Glomerular endothelial cell (primary cell): ENCODE data around the genes PATL2, SLC28A2 and SLC27A2.

GRCh38 chr15:44666787-44667413 lies 3.4 kb upstream of the SPG11 start:
- RAMPAGE, long total RNA, result no peak

DNA sequence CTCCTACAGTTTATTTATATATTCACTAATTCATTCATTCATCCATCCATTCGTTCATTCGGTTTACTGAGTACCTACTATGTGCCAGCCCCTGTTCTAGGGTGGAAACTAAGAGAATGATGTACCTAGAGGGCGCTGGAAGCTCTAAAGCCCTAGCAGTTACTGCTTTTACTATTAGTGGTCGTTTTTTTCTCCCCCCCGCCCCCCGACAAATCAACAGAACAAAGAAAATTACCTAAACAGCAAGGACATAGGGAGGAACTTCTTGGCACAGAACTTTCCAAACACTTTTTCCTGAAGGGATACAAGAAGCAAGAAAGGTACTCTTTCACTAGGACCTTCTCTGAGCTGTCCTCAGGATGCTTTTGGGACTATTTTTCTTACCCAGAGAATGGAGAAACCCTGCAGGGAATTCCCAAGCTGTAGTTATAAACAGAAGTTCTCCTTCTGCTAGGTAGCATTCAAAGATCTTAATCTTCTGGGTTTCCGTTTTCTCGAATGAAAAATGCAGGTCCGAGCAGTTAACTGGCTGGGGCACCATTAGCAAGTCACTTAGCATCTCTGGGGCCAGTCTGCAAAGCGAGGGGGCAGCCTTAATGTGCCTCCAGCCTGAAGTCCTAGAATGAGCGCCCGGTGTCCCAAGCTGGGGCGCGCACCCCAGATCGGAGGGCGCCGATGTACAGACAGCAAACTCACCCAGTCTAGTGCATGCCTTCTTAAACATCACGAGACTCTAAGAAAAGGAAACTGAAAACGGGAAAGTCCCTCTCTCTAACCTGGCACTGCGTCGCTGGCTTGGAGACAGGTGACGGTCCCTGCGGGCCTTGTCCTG lies at the start of gene PATL2:
Gene PATL2 (minus strand): TSS at position 688 of the 832 bp plus-strand sequence.
- RAMPAGE, long total RNA, result no peak

- RAMPAGE, long total RNA, result no peak
Observed at GRCh38 chr15:44728565-44728960, 7.8 kb upstream of the TRIM69 start.

DNA sequence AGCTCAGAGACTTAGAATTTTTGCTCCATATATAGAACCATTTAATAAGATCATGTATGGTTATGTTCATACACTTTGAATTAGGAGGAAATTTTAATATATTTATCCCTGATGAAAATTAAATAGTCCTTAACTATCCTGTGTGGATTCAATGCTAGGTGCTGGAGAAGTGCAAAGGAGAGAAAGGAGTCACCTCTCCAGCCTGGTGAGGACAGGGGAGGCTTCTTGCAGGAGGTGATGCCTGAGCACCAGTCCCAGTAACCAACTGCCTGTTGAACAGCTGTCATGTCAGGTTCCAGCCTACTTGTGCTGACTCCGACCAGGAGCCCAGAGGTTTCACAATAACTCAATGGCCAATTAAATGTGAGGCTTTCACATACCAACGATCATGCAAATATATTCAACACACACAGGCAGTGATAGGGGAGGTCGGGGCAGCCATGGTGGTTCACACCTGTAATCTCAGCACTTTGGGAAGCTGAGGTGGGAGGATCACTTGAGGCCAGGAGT lies 7.7 kb downstream of the SORD start:
- RAMPAGE, long total RNA, result no peak

- RAMPAGE, long total RNA, result no peak
Observed at GRCh38 chr15:45131741-45132160, 2.0 kb downstream of the DUOX1 start.

GRCh38 chr15:45251873-45252308 lies at the start of gene SLC28A2:
TSS of gene SLC28A2 (plus strand) at chr15:45252234.
- RAMPAGE, long total RNA, result no peak

- RAMPAGE, long total RNA, result no peak
Observed at GRCh38 chr15:45448627-45449184, 18.3 kb downstream of the C15orf48 start.

- RAMPAGE, long total RNA, result no peak
Observed at GRCh38 chr15:45455182-45455510, 24.7 kb downstream of the C15orf48 start.

DNA sequence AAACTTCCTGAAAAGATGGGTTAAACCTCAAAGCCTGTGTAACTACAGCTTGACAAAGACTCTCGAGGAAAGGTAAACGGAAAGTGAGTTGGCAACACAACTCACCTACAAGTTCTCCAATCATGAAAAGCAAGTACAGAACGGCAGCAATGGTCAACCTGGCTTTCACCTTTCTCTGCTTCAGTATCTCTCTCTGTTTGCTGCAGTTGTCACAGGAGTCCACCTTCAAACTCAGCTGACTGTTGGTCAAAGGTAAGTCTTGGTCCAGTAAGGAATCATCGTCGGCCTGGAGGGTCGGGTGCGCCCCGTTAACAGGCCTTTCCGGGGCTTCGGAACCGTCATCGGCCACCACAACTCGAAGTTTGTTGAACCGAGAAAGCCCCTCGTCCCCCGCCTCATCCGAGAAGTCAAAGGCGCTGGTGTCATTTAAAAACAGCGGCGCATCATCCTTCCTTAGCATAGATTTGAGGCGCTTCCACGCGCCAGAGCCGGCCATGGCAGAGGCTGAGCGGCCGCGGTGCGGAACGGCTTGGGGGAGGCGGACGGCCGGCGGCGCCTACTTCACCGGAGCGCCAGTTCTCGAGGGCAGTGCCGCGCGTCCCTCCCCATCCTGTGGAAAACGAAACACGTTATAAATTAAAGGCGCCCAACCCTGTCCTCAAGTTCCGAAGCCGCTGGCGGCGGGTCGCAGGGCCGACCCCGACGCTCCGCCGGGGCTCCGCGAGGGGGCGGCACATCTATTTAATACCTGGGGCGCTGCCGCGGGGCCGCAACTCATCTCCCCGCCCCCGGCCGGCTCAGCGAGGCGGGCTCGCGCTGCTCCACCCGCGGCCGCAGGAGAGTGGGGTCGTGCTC lies 469 bp downstream of the SLC30A4 start:
- RAMPAGE, long total RNA, result no peak

DNA sequence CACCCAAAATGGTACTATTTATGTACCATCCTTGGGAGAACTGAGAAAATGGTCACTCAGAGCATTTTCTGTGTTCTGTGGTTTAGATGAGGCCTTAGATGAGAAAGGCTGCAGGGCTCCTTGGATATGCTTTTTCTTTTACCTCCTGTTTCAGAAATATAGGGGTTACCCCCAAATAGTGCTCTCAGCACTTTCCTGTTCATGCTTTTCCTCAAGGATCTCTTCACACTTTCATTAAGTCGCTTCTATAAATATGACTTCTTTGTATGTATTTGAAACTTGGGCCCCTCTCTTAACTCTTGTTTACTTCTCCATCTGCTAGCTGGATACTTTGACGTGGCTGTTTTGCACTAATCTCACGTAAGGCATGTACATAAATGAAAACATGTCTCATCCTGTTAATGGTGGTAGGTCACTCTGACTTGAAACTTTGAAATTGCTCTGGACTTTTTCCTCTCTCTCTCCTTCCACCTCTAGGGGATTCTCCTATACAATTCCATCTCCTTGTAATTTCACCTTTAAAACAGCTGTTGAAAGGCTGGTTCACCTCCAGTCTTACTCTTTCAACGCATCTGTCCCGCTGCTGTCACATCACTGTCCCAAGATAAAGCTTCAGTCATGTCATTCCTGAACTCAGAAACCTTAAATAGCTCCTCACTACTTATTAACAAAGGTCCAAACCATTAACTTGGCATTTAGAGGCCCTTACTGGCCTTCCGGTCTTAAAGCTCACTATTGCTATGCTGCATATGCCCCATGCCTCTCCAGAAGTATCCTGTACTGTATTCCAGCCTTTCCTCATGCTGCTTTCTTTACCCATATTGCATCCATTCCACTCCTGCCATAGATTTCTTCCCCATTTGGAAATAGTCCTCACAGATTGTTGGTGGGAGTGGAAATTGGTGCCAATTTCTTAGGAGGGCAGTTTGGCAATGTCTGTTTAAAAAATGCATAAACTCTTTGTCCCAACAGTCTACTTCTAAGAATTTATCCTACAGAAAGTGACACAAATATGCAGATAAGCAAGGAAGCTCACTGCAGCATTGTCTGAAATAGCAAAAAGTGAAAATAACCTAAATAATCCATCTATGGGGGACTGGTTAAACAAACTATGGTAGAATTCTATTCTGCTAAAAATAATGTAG lies 1.2 kb downstream of the BLOC1S6 start:
- RAMPAGE, long total RNA, result no peak

- RAMPAGE, long total RNA, result no peak
Observed at GRCh38 chr15:45635699-45636238, 940 bp downstream of the SQOR start.

DNA sequence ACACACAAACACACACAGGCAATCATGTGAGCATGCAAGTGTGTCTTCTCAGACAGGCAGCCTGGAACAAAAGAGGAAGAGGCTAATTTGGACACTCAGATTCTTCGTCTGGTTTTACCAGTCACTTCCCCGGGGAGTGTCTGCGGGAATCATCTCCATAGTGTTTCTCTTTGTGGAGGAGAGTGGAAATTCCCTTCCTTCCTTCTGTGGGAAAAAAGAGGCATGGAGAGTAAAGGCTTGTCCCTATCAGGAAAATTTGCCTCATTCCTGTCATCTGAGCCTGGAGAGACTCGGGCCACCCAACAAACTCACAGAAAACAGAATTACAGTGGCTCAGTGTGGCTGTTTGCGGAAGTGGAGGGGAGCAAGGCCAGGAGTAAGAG lies 212.6 kb upstream of the SEMA6D start:
- RAMPAGE, long total RNA, result no peak

- RAMPAGE, long total RNA, result no peak
Observed at GRCh38 chr15:48525962-48526544, 119.5 kb downstream of the FBN1 start.

DNA sequence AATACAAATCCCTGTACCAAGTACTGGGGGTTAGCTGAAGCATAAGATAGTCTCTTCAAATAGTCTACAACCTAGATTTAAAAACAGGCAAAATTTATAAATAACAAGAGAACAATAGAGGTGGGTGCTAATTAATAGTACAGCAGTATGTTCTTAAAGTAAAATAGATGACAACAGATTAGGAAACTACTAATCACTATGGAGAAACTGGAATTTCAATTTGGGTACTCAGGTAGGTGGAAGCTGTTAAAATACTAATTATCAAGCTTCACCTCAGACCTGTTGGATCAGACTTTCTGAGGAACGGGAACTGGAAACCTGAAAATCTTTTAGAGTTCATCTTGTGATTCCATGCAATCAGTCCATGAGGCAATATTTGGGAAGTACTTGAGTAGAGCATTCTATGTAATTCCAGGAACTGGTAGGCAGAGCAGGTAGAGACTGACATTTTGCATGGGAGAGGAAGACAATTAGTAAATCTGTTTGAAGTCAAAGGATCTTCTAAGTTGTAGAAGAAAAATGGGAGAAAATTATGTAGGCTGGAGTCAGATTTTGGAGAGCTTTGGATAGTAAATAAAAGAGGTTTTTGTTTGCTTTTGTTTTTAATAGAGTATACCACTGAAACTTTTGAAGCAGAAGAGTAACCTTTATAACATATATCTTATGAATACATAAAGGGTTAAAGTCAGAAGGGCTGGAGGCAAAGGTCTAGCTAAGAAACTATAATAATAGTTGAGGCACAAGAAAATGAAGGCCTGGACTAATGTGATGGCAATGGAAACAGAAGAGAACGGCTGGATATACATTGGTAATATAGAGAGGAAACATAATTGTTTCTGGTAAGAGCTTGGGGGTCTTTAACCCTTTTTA lies 43.1 kb downstream of the FGF7 start:
- RAMPAGE, long total RNA, result no peak

GRCh38 chr15:50181839-50182551 lies at the start of gene SLC27A2:
TSS of gene SLC27A2 (plus strand) at chr15:50182196.
- RAMPAGE, long total RNA, result no peak

DNA sequence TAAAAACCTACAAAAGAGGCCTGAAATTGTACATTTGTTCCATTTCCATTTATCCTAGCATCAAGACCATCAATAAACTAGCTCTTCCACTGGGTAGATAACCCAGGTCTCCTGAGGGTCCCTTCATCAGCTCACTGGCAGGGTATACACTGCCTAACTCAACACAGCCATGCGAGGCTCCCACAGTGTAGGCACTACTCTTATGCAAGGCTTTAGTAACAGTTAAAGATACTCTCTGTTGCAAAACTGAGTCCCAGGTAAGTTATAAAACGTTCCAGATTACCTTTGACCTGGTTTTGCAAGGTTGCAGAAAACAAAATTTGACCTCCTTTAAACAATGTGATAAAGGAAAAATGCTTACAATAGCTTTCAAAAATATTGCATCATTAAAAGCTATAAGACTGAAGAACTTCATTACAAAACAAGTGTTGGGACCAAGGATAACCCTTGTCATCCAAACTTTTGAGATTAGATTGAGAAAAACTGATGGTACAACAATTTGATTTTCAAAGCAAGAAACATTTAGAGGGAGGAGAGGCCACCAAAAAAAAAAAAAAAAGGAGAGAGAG lies 5.5 kb downstream of the SLC27A2 start:
- RAMPAGE, long total RNA, result no peak

- RAMPAGE, long total RNA, result no peak
Observed at GRCh38 chr15:50238468-50238778, 27.1 kb downstream of the HDC start.

- RAMPAGE, long total RNA, result no peak
Observed at GRCh38 chr15:50250892-50251338, 14.6 kb downstream of the HDC start.

GRCh38 chr15:50352889-50353268 lies 2.1 kb downstream of the GABPB1 start:
- RAMPAGE, long total RNA, result no peak

GRCh38 chr15:50720523-50720885 lies 33.9 kb upstream of the TRPM7 start:
- RAMPAGE, long total RNA, result no peak